GM23248 (cell line): Measurements from ENCODE around the genes ZNF610 and ZNF28.

DNA sequence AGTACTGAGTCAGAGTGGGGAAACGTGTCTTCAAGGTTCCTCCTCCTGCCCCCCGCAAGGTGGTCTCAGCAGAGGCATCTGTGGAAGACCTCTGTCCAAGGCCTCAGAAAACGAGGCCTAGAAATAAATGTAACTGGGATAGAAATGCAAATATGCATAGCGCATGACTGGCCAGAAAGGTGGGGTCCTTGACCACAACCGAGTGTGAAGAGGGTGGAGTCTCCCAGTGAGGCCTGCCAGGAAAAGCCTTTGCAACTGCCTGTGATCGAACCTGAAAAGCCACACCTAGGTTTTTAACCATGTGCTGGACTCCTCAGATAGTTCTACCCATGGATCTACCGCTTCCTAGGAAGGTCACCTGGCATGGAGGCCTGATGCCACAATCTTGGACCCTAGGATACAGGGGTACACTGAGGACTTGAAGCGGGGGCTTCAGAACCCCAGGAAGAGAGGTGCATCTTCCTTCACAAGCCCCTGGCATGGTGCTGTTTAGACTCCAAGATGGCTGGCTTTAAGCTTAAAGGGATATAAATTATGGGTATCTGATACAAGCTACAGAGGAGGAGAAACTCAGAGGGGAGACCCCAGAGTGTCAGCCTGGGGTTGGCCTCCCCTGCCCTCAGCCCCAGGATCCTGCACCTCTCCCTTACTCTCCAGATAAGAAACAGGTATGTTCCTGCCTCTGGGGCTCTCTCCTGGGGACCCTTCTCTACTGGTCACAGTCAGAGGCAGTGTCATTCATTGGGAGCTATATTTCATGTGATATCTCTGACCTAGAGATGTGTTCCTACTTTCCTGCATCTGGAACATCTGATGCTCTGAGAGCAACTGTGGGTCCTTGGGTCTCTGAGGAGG is 18.3 kb upstream of the SIGLEC6 start:
- RAMPAGE, long total RNA, result no peak

DNA sequence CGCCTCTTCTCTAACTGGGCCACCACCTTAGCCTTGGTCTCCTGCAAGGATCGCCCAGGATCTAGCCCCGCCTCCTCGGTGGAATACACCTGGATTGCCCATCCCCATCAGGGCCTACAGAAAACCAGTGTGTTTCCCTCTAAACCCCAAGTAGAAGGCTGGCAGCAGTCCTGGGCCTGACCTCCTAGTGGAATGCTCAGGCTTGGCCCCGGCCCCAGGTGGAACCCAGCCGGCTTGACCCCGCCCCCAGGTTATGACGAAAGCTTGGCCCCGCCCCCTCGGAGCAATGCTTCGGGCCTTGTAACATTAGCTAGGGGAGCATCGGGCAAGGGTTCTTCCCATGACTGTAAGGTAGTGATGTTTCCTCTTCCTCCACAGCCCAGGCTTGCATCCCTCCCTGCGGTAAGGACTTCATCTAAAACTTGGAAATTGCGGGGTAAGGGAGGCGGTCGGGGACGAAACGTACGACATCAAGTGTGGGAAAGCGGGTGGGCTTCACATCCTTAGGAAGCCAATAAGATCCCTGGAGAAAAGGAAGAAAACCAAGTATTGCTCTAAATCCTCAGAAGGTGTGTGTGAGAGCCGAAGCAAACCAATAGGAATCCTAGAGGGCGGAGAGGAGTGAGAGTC is 9.2 kb downstream of the SPACA6 start:
- RAMPAGE, long total RNA, result no peak

- RAMPAGE, long total RNA, result no peak
Measured at GRCh38 chr19:51702881-51703566, 9.9 kb downstream of the SPACA6 start.

- RAMPAGE, long total RNA, result no peak
Measured at GRCh38 chr19:51719123-51720205, 4.3 kb downstream of the HAS1 start.

DNA sequence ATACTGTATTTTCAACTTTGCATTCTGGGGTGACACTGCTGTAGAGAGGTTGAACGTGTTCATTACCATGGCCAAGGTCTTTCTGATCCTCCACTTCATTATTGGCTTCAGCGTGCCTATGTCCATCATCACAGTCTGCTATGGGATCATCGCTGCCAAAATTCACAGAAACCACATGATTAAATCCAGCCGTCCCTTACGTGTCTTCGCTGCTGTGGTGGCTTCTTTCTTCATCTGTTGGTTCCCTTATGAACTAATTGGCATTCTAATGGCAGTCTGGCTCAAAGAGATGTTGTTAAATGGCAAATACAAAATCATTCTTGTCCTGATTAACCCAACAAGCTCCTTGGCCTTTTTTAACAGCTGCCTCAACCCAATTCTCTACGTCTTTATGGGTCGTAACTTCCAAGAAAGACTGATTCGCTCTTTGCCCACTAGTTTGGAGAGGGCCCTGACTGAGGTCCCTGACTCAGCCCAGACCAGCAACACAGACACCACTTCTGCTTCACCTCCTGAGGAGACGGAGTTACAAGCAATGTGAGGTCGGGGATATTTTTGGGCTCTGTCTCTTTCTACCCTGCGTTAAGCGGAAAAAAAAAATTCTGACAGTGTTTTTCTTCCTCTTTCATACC is 29.4 kb downstream of the FPR3 start:
- RAMPAGE, long total RNA, result no peak

- RAMPAGE, long total RNA, result no peak
Measured at GRCh38 chr19:52191014-52191482, 1.2 kb downstream of the PPP2R1A start.

DNA sequence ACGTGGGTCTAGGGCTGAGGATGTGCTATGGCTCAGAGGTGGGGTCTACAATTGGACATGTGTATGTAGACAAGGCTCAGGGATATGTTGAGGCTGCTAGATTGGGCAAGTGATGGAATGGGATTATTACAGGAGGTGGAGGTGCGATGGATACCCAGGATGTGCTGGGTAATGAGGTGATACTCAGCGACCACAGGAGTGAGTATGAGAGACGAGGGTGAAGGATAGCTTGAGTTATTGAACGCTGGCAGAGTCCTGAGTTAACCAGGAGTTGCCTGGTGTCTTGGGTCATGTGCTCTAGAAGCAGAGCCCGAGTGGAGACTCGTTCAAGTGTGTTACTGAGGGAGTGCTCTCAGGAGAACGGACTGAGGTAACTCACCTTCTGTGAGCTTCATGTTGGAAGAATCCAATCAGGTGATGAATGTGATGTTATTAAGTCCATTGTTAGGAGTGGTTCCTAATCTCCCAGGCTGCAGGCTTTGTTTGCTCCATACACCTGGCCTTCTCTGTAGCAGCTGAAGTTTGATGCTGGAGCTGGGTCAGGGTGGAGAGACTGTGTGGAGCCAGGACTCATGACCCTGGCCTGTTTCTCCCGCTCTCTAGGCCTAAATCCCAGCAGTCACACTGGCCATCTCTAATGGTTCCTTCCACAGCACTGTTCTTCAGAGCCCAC is 38.4 kb downstream of the PPP2R1A start:
- RAMPAGE, long total RNA, result no peak

DNA sequence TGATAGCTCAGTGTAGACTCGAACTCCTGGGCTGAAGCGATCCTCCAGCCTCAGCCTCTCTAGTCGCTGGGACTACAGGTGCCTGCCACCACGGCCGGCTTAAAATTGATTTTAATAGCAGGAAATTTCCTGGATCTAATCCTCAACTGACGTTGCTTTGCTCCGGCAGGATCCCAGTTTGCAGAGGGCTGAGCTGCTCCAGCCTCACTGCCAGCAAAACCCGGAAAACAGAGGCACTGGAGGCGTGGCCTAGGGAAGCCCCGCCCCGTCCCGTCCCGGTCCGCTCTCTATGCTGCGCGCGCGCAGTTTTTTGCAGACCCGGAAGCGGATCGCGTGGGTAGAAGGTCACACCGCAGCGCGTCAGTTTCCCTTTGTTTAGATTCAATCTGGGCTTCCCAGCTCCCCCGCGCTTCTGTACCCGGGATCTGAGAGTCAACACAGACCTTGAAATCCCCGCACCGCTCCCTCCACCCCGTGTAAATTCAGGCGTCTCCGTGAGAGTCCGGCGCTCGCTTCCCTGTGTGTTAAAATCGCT is at the start of gene ZNF610:
TSS of gene ZNF610 (plus strand) at position 313 of the 535 bp plus-strand sequence.
- RAMPAGE, long total RNA, result no peak

- RAMPAGE, long total RNA, result no peak
Measured at GRCh38 chr19:52390948-52391450, 6.7 kb upstream of the ZNF528 start.

DNA sequence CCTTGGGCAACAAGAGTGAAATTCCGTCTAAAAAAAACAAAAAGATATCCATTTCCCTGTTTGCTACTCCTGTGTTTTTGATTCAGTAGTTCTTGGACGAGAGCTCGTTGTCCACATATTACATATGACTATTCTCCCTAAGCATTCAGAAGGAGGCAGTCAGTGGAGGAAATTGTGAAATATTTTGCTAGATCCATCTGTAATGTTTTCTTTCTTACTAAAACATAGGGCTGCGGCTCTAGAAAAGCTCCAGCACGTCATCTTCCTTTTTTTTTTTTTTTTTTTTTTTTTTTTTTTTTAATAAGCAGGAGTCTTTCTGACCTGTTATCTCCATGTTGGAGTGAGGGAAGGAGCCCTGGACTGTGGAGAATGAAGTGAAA is 33.8 kb downstream of the ZNF701 start:
- RAMPAGE, long total RNA, result no peak

DNA sequence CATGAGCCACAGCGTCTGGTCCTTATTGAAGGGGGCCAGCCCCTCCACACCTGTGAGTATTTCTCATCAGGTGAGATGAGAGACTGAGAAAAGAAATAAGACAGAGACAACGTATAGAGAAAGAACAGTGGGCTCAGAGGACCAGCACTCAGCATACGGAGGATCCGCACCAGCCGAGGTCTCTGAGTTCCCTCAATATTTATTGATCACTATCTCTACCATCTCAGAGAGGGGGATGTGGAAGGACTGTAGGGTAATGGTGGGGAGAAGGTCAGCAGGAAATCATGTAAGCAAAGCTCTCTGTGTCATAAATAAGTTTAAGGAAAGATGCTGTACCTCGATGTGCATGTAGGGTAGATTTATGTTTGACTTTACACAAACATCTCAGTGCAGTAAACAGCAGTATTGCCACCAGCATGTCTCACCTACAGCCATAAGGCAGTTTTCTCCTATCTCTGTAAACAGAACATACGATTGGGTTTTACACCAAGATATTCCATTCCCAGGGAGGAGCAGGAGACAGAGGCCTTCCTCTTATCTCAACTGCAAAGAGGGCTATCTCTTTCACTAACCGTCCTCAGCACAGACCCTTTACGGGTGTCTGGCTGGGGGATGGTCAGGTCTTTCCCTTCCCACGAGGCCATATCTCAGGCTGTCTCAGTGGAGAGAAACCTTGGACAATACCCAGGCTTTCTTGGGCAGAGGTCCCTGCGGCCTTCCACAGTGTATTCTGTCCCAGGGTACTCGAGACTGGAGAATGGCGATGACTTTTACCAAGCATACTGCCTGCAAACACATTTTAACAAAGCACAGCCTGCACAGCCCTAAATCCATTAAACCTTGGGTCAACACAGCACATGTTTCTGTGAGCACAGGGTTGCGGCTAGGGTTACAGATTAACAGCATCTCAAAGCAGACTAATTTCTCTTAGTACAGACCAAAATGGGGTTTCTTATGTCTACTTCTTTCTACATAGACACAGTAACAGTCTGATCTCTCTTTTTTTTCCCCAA is 11.0 kb downstream of the ZNF611 start:
- RAMPAGE, long total RNA, result no peak

DNA sequence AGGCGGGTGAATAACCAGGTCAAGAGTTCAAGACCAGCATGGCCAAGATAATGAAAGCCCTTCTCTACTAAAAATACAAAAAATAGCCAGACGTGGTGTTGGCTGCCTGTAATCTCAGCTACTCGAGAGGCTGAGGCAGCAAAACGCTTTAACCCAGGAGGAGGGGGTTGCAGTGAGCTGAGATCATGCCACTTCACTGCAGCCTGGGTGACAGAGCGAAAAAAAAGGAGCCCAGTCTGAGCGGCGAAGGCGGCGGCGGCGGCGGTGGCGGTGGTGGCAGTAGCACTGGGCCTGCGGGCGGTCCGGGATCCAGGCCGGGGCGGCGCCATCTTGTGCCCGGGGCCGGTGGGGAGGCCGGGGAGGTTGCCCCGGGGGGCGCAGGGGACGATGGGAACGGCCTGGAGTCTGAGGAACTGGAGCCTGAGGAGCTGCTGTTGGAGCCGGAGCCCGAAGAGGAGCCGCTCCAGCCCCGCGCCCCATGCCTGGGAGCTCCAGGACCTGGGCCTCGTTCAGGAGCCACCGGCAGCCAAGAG is 11.8 kb downstream of the ZNF28 start:
- RAMPAGE, long total RNA, result no peak

GRCh38 chr19:52820816-52821968 is at the start of gene ZNF28:
Gene ZNF28 (minus strand): TSS chr19:52821633.
- RAMPAGE, long total RNA, result no peak

DNA sequence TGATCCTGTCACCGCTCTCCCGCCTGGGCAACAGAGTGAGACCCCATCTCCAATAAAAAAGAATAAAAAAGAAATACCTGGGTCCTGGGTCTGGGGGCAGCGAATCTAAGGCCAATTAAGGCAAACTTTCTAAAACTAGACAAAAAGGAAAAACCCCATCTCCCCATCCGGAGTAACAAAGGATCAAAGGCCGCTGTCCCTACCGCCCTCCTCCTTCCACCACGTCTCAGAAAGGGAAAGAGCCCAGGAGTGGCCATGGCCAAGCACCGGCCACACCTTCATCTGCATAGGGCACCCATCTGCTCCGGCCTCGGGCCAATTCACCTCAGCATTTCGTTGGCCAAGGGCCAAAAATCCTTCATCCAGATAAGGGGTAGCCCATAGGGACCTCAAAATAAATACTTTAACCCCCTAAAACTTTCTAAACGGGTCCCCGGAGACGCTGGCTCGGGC is 750 bp downstream of the ZNF320 start:
- RAMPAGE, long total RNA, result no peak

GRCh38 chr19:53007196-53007846 is 6.4 kb upstream of the ERVV-1 start:
- RAMPAGE, long total RNA, result no peak

GRCh38 chr19:53044887-53045105 is 256 bp downstream of the ERVV-2 start:
- RAMPAGE, long total RNA, result no peak

DNA sequence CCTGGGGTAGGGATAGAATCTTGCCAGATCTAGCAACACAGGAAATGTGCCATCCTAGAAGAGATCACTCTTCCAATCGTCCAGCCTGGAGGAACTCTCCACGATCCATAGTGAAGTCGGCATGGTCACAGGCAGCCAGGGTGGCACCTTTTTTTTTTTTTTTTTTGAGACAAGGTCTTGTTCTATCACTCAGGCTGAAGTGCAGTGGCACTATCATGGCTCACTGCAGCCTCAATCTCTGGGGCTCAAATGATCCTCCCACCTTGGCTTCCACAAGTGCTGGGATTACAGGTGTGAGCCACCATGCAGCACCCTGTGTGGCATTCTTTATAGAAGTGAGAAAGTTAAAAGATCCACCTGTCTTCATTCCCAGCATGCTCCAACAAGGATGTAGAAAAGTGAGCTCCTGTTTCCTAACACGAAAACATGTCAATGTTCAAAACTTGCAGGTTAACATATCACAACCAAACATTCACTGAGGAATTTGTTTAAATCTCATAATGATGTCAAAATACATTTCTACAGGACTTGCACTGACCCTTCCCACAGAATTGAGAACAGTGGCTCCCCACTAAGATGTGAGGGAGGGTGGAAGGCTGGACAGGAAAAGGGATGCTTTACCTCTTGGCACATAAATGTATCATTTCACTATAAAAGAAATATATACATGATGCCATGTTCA is 18.3 kb downstream of the ZNF160 start:
- RAMPAGE, long total RNA, result no peak

DNA sequence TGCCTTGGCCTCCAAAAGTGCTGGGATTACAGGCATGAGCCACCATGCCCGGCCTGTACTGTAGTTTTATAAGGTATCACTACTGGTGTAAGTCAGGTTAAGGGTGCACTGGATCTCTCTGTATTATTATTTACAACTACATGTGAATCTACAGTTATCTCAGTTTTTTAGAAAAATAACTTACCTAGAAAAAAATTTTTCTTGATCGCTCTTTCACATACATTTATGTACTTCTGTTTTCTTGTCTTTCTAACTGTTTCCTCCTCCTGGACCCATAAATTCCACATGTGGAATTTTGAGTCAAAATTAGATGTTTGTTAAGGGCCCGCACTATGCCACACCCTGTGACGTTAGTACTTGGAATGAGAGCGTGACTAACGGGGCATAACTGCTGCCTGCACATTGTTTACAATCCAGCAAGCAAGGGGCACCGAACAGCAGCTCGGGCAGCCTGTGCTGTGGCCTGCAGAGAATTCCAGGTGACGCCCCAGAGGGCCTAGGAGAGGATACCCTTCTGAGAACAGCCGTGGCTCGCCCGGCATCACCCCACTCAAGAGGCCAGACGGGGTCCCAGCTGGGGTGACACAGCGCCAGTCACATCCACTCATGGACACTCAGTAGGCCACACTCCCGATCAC is 7.1 kb downstream of the ZNF331 start:
- RAMPAGE, long total RNA, result no peak

GRCh38 chr19:53574226-53574839 is 36.4 kb downstream of the ZNF331 start:
- RAMPAGE, long total RNA, result no peak

DNA sequence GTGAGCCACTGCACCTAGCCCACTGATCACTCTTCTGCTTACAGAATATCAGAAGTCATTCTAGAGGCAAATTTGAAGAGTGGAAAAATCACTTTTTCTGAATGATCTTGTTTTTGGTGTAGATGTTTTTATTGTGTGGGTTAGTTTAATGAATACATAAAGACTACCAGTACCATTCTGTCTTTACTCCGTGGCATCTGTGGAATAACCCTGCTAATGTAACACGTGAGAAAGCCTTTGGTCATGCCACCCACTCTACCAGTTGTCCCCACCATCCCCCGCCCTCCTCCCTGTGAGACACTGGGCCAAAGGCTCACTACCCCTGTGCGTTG is 41.1 kb downstream of the ZNF331 start:
- RAMPAGE, long total RNA, result no peak